Non-pigmented ciliary epithelial cell (primary cell): ENCODE results near the genes LDLRAD1, TCEANC2 and PCSK9.

GRCh38 chr1:53135256-53135712 lies 7.2 kb downstream of the SLC1A7 start:
- RRBS: no CpG with 5 or more reads among the region's 12 CpGs

DNA sequence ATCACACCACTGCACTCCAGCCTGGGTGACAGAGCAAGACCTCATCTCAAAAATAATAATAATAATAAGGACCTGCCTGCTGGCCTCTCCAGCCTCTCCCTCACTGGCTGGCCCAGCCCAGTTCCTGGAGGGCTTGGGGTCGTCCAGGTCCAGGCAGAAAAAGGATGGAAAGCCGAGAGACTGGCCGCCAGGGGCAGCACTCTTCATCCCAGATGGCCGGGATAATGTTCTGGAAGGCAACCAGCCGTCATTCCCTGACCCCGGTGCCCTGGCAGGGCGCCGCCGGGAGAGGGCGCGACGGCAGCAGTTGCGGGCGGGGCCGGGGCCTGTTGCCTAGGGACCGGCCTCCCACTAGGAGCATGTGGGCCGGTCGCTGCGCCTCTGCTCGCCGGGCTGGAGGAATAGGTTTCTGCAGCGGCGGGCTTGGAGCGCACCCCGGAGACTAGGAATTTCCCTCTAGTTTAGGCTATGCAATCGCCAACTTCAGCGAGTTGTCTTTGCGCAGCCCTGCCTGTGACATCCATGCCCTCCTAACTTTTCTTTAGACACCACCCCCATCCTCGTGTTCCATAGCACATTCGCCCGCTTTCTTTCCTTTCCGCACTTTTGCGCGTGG lies 10.9 kb downstream of the DMRTB1 start:
- RRBS: 10% methylated on average over 16 of the region's 34 CpGs

DNA sequence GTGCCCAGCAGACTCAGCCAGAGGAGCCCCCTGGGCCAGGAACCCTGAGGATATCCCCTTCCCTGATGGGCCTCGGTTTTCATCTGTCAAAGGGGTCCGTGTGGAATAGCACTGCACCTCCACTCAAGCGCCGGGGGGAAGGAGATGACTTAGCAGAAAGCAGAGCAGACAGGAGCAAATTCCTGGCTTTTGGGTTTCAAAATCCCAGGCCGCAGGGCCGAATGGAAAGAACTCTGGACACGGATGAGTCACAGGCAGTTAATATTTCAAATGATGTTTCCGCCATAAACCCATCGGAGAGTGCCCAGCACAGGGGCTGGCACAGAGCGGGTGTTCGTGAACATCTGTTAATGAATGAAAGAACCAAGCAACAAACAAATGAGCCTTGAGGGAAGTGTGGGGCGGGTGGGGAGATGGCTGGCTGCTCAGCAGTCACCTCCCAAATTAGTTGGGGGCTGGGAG lies 83.0 kb downstream of the DMRTB1 start:
- RRBS: no CpG with 5 or more reads among the region's 12 CpGs

GRCh38 chr1:54018031-54018529 lies at the start of gene LDLRAD1:
TSS of gene LDLRAD1 (minus strand) at chr1:54018186.
- RRBS: 27% methylated on average over 2 of the region's 7 CpGs

DNA sequence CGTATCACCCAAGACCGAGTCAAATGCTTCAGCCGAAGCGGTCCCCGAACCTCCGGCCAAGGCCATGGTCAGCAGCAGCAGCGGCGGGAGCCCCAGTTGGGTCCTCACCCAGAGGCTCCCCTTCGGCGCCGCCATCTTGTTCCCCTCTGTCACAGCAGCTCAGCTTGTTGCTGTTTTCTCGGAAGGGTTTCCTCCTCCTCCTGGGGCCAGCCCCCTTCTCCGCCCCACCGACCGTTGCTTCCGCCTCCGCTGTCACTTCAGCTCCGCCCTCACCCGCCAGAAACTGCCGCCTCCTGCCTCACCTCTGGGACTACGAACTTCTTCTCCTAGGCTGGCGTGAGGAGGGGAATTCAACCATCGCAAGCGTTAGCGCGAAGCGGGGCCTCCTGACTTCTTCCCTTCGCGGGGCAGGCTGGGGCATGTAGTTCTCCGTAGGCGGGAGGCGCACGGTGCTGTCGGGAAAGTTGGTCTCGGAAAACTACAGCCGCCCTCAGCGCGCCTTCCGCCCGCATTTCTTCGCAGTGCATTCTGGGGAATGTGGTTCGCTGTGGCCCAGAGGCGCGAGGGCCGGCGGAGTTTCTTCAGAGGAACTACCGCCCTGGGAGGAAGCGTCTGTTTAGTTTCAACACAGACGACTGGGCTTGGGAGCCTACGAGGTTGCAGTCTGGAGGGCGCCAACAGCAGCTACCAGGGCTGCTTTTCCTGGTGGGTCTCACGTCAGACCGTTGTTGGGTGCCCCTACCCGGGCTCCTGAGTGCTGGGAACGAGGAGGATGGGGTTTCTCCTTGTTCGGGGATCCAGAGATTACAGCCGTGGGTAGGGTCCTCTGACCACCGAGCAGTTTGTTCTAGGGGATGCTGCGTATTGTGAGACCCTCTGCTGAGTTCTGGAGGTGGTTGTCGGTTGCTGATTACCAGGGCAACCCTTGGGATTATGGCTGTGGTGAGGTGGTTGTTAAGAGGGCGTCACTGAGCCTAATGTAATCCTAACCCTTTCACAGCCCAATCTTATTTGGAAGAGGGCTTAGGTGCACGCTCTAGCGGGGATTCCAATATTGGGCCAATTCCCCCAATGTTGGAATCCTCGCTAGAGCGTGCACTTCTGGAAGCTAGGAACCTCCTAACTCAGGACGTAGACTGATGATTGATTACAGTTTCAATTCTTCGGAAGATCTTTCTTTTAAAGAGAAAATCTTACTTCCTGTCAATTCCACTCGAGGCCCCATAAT lies at the start of gene TCEANC2:
Gene TCEANC2, plus strand, starts transcription at position 555 of the 1,228 bp plus-strand sequence.
- RRBS: 1% methylated on average over 6 of the region's 68 CpGs

DNA sequence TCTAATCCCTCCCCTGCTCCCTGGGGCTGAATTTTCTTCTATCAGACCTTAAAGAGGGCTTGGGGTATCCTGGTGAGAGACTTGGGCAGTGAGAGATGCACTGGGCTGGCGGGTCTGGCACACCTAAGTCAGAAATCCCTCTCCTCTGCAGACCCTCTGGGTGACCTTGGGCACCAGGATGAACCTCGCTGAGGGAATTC lies 30.3 kb downstream of the CDCP2 start:
- RRBS: no CpG with 5 or more reads among the region's 2 CpGs

GRCh38 chr1:54218142-54218463 lies 18.1 kb downstream of the MRPL37 start:
- RRBS: no CpG with 5 or more reads among the region's 10 CpGs

DNA sequence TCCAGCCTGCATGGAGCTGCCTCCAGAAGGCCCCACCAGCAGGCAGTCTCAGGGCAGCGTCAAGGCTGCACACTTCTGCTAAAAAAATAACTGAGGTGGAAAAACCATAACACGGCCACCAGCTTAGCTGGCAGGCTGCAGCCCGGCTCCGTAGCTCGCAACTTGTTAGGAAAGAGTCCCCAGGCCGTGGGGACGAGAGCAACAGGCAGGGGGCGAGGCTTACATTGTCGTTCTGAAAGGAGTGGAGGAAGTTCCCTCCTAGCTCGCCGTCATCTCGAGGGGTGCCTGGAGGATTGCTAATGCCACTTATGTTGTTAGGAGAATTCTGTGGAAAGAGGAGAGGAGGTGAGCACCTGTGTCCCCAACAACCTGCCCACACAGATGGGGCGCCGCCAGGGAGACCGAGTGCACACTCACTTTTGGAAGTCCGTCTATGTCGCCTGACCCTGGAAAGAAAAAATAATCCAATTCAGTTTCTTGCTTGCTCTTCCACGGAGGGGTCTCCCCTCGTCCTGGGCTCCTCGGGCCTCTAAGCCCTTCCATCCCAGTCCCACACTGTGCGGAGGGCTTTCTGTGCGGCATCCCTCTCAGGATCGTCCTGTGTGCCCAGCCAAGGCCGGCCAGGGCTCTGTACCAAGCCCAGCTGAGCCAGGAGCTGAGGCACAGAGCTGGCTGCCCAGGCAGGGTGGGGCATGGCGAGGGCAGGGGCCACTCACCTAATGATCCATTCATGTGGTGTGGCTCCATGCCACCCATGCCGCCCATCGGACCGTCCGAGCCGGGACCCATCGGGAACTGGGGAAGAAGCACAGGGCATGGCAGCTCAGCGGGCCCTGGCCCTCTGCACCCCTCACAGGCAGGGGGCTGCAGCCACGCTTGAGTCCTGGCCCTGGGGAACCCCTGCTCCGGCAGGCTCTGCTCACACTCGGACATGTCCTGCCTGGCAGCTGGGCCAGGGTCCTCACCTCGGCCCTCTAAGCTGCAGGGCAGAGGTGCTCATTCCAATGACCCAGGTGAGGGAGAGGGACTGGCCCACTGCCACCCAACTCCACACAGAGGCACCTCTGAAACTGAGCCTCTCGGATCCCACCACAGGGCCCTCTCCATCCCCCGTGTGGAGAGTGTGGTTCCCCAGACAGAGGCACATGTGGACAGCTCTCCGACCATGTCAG lies 28.5 kb downstream of the MRPL37 start:
- RRBS: no CpG with 5 or more reads among the region's 39 CpGs

GRCh38 chr1:54238846-54239410 lies 39.0 kb downstream of the MRPL37 start:
- RRBS: no CpG with 5 or more reads among the region's 10 CpGs

DNA sequence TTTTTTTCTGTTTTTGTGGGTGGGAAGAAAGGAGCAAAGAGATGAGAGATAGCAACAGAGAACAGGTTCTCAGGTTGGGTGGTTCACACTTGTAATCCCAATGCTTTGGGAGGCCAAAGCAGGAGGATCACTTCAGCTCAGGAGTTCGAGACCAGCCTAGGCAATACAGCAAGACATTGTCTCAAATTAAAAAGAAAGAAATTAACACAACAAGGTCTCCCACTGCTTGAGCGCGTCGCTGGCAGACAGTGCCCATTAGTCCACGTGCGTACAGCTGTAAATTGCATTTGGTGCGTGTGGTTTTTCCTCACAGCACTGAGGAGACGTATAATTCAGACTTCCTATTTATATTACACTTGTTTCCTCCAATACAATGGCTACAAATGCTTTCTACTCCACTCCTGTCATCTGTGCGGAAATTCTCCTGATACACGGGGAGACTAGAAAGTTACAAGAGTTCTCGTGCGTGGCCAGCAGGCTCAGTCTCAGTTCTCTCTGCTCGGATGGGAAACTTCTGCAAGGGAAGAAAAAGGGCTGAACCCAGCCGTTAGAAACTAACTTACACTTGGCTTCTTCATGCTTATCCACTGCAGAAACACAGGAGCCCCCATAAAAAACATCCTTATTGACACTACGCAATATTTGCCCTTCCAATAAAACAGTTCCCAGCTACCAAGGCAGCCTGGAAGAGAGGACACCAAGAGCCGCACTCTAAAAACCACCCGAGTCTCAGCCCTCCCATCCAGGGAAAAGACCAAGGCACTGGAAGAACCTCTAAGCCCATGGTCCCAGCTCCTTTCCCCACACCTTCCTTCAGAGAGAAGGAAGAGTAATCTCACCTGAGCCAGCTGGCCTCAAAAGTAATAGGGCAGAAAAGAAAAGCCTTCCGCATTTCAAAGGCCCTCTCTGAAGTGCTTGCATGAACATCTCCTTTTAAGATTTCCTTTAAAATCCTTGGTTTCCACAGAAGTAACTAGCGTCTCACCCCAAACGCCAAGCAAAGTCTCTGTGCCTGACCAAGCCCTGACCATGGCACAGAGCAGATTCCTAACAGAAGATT lies 145.0 kb downstream of the MRPL37 start:
- RRBS: no CpG with 5 or more reads among the region's 20 CpGs

GRCh38 chr1:54564947-54565617 lies 17.1 kb downstream of the ACOT11 start:
- RRBS: no CpG with 5 or more reads among the region's 5 CpGs

DNA sequence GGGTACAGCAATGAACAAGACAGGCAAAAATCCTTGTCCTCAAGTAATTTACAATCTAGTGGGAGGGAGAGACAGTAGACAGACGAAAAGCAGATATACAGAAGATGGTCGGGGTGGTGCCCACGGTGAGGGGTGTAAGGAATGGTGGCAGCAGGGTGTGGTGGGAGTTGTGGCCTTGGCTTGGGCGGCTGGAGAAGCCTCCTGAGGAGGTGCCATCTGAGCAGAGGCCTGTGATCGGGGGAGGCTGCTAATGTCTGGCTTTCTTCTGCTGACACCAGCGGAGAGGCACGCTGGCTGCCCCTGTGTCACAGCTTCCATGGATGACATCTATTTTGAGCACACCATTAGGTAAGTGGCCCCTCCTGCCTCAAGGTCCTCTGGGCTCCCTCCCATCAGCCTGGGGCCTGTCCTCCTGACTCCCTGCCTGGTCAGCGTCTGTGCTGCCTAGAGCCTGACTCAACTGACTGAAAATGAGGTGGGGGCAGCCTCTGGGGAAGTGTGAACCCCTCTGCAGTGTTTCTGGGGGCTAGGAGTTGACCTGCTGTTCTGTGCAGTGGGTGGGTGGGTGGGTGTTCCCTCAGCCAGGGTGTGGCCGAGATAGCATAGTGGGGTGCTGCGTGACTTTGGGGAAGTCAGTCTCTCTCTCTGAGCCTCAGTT lies 37.6 kb downstream of the FAM151A start:
- RRBS: no CpG with 5 or more reads among the region's 10 CpGs

DNA sequence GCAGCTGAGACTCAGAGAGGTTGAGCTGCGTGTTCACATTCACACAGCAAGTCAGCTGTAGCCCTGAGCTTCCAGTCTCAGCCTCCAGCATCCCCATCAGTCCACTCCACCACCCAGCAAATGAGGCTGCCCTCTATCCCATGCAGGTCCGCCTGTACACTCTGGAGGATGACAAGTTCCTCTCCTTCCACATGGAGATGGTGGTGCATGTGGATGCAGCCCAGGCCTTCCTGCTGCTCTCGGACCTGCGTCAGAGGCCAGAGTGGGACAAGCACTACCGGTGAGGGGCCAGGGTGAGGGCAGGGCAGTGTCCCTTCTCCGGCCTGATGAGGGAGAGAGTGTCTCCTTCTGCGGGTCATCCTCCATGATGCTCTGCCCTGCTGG lies 18.4 kb downstream of the FAM151A start:
- RRBS: no CpG with 5 or more reads among the region's 7 CpGs

- RRBS: no CpG with 5 or more reads among the region's 3 CpGs
Measured at GRCh38 chr1:54794339-54795262, 6.5 kb downstream of the TTC22 start.

DNA sequence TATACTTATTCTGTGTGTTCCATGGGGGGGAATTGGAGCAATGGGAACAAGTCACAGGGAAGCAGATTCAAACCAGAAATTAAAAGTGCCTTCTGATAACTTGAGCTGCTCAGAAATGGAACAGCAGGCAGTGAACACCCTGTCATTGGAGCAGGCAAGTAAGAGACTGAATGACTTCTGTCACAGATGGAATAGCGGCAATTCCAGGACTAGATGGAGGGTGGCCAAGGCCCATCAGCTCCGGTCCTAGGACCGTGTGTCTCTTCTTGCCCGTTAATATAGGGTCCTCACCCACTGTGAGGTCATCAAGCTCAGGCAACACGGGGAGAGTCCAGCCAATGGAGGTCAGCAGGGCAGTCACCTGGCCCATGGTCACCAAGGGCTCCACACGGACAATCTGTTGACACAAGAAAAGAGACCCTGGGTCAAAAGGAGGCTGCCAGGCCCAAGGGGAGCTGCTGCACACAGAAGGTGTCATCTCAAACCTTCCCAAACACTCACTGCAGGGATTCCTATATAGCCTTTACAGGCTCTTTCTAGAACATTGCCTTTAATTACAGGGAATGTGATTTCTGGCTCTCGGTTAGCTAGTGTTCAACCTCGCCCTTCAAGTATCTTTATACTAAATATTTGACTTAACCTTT lies 11.2 kb downstream of the DHCR24 start:
- RRBS: no CpG with 5 or more reads among the region's 8 CpGs

DNA sequence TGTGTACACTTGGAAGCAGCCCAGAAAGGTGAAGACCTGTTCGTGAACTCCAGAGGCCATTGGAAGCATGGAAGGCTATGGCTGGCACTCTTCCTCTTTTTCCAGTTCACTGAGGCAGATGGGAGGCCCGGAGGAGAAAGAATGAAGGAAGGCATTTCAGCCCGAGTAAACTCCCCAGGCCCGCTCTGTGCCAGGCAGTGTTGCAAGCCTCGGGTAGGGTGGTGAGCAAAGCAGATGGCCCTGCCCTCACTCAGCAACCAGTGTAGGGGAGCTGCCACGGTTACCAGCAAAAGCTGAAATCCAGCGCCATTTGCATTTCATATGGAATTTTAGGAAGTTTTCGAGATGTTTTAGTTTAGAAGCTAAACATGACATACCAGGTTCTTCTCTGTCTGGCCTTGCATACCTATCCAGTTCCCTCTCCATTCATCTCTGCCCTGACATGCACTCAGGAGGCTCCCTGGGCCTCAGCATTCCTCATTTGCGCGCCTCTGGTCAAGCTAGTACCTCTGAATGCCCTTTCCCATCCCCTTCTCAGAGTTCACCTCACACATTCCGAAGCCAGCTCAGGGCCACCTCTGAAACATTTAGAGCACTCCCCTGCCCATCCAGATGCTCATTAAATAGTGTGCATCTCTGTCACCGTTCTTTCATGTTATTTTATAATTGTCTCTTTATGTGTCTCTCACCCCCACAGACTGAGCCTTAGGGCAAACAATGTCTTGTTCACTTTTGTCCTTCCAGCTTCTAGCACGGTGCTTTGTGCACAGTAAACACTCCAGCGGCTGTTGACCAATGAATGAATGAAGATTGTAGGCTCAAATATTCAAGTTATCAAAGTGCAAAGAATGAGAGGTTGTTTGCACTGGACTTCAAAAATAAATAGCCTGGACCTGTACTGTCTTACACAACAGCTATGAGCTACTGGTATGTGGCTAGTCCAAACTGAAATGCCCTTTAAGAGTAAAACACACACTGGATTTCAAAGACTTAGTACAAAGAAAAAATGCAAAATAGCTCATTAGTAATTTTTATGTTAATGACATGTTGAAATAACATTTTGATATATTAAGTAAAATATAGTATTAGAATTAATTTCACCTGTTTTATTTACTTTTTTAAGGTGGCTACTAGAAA lies 1.1 kb upstream of the DHCR24 start:
- RRBS: no CpG with 5 or more reads among the region's 14 CpGs

- RRBS: no CpG with 5 or more reads among the region's 3 CpGs
Measured at GRCh38 chr1:54927289-54927852, 40.4 kb upstream of the DHCR24 start.

DNA sequence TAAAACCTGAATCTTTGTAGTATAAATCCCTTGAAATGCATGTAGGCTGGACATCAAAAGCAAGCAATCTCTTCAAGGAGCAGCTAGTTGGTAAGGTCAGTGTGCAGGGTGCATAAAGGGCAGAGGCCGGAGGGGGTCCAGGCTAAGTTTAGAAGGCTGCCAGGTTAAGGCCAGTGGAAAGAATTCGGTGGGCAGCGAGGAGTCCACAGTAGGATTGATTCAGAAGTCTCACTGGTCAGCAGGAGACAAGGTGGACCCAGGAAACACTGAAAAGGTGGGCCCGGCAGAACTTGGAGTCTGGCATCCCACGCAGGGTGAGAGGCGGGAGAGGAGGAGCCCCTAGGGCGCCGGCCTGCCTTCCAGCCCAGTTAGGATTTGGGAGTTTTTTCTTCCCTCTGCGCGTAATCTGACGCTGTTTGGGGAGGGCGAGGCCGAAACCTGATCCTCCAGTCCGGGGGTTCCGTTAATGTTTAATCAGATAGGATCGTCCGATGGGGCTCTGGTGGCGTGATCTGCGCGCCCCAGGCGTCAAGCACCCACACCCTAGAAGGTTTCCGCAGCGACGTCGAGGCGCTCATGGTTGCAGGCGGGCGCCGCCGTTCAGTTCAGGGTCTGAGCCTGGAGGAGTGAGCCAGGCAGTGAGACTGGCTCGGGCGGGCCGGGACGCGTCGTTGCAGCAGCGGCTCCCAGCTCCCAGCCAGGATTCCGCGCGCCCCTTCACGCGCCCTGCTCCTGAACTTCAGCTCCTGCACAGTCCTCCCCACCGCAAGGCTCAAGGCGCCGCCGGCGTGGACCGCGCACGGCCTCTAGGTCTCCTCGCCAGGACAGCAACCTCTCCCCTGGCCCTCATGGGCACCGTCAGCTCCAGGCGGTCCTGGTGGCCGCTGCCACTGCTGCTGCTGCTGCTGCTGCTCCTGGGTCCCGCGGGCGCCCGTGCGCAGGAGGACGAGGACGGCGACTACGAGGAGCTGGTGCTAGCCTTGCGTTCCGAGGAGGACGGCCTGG lies at the start of gene PCSK9:
Gene PCSK9, plus strand, starts transcription at position 559 of the 1,005 bp plus-strand sequence.
- RRBS: 21% methylated on average over 8 of the region's 66 CpGs

- RRBS: no CpG with 5 or more reads among the region's 9 CpGs
Measured at GRCh38 chr1:55134102-55134860, 80.9 kb downstream of the USP24 start.

DNA sequence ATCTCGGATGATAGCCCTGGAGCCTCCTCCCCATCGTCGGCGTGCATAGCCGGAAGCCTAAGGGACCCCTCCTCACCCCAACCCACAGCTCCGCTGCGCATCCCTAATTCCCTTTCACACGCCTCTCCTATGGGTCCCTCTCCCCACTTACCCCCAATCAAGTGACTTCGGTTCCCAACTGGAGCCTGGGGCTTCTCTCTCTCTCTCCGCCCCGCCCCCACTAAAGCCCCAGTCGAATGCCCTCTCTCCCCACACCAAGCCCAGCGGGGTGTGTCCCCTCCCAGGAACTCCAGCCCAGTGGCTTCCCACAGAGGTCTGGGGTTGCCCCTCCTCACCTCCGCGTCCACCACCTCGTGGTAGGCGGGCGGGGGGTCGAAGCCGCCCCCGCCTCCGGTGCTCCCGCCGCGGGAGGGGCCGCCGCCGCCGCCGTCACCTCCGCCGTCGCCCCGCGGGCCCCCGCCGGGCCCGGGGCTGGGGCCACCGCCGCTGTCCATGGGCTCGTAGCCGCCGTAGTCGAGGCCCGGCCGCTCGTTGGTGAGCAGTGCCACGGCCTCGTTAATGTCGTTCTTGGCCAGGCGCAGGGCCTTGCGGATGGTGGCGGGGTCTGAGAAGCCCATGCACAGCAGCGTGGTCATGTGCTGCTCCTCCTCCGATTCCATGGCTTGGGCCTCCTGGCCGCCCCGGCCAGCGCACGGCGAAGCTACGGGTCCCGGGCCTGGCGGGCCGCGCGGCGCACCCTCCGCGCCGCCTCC lies 533 bp downstream of the USP24 start:
- RRBS: 1% methylated on average over 32 of the region's 70 CpGs